Skeletal muscle satellite cell (primary cell): Measurements from ENCODE around the gene TAC3.

- CAGE, long polyA plus RNA, result no peak
These were observed 11.0 kb downstream of the PTGES3 start for GRCh38 chr12:56676940-56677632.

DNA sequence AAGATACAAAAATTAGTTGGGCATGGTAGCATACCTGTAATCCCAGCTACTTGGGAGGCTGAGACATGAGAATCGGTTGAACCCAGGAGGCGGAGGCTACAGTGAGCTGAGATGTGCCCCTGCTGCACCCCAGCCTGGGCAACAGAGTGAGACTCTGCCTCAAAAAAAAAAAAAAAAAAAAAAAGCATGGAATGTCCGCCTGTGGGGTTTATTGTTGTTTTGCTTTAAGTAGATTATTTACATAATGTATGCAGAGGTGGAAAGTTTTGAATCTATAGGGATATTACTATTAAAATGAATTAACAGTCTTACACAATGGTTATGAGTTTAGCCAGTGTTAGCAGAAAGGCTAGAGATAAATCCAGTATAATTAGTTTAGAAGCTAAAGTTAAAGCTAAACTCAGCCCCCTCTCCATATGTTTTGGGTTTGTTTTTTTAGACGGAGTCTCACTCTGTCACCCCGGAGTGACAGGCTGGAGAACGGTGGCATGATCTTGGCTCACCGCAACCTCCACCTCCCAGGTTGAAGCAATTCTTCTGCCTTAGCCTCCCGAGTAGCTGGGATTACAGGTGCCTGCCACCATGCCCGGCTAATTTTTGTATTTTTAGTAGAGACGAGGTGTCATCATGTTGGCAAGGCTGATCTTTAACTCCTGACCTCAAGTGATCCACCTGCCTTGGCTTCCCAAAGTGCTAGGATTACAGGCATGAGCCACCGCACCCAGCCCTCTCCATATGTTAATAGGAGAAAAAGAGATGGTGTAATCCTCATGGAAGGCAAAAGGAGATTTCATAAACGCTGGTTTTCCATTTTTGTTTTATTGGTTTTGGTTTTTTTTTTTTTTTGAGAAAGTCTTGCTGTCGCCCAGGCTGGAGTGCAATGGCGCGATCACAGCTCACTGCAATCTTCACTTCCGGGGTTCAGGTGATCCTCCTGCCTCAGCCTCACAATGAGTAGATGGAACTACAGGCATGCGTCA, 8.5 kb downstream of the PTGES3 start:
- CAGE, long polyA plus RNA, result no peak

- CAGE, long polyA plus RNA, result no peak
These were observed 603 bp upstream of the NACA start for GRCh38 chr12:56725759-56726045.

DNA sequence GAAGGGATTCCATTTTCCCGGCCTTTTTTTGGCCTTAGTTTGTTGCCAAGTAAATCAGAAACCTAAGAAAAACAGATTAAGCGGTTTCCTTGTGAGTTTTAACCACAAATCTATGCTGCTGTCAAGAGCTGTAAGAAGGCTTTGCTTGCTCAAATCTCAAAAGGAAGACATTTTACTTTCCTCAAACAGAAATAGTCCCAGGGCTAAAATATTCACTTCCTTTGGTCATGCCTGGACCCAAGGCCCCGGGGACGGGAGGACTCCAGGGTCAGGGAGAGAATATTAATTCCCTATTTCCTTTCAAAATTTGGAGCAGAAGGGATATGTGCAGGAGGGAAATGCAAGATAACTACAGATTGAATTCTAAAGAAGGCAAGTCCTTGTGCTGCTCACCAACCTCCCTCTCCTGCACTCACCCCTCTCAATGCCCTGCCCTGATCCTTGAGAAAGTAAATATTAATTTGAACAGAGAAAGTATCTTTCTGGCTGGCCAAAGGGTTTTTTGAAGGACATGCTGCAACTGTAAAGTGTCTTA, 75.7 kb downstream of the HSD17B6 start:
- CAGE, long polyA plus RNA, result no peak

GRCh38 chr12:57016235-57016793, at the start of gene TAC3:
Gene TAC3, minus strand, starts transcription at chr12:57016529.
- CAGE, long polyA plus RNA, result no peak

GRCh38 chr12:57026886-57027612, 10.7 kb upstream of the TAC3 start:
- CAGE, long polyA plus RNA, result no peak

GRCh38 chr12:57042996-57043506, 6.9 kb downstream of the MYO1A start:
- CAGE, long polyA plus RNA, result no peak

DNA sequence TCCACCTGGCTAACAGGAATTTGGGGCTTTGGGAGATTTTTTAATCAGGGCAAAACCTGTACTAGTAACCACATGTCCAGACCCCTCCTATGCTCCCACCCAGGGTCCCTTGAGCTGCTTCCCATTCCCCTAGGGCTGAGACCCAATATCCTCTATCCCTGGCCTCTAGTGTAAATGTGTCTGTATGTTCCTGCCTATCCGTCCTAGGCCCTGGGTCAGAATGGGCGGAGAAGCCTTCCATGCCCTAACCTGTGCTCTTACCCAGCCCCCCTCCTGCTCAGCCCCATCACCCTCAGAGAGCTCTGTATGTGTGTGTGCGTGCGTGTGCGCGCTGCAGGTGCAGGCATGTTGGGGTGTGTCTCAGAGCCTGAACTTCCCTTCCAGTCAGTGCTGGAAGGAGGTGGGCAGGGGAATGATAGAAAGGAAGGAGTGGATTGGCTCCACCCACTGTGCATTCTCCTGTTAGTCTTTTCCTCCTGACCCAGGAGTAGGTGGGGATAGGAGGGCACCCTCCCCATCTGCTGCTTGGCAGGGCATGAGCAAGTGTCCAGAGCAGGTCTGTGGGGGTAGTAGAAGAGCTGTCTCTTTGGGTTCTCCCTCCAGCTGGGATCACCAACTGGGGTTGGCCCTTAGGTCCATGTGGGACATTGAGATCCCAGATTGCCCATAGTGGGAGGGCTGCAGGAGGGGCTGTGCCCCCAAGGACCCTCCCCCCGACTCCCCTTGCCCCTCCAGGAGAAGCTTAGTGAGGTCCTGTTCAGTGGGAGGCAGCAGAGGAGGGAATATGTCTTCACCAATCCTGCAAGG, 7.3 kb downstream of the NAB2 start:
- CAGE, long polyA plus RNA, result no peak

- CAGE, long polyA plus RNA, result no peak
These were observed 5.0 kb downstream of the STAT6 start for GRCh38 chr12:57105987-57106785.

- CAGE, long polyA plus RNA, result no peak
These were observed 1.1 kb downstream of the LRP1 start for GRCh38 chr12:57129236-57129940.

- CAGE, long polyA plus RNA, result no peak
These were observed 20.4 kb downstream of the LRP1 start for GRCh38 chr12:57148647-57149137.

GRCh38 chr12:57167782-57168379, 39.6 kb downstream of the LRP1 start:
- CAGE, long polyA plus RNA, result no peak

DNA sequence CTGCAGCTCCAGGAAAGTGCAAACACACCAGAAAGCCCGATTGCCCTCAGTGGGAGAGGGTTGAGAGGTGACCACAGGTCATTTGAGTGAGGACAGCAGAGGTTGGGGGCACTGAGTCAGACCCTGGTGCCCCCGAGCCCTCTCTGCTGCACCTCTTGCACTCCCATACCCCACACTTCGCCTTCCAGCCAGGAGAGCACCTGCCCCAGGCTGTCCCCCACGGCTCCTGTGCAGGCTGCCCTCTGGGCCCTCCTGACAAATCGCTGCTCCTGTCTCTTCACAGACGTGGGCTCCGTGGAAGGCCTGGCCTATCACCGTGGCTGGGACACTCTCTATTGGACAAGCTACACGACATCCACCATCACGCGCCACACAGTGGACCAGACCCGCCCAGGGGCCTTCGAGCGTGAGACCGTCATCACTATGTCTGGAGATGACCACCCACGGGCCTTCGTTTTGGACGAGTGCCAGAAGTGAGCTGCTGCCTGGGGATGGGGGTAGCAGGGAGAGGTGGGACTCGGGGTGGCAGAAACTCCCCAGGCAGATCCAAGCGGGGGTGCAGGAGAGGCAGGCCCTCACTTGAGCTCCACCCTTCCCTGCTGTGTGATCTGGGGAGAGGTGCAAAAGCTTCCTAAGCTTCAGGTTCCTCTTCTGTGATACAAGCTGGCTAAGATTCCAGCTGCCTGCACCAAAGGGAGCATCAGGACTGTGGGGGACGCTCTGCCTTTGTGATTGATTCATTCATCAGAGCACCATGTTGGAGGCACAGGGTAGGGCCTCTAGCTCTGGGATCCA, 29.4 kb upstream of the NXPH4 start:
- CAGE, long polyA plus RNA, result no peak

DNA sequence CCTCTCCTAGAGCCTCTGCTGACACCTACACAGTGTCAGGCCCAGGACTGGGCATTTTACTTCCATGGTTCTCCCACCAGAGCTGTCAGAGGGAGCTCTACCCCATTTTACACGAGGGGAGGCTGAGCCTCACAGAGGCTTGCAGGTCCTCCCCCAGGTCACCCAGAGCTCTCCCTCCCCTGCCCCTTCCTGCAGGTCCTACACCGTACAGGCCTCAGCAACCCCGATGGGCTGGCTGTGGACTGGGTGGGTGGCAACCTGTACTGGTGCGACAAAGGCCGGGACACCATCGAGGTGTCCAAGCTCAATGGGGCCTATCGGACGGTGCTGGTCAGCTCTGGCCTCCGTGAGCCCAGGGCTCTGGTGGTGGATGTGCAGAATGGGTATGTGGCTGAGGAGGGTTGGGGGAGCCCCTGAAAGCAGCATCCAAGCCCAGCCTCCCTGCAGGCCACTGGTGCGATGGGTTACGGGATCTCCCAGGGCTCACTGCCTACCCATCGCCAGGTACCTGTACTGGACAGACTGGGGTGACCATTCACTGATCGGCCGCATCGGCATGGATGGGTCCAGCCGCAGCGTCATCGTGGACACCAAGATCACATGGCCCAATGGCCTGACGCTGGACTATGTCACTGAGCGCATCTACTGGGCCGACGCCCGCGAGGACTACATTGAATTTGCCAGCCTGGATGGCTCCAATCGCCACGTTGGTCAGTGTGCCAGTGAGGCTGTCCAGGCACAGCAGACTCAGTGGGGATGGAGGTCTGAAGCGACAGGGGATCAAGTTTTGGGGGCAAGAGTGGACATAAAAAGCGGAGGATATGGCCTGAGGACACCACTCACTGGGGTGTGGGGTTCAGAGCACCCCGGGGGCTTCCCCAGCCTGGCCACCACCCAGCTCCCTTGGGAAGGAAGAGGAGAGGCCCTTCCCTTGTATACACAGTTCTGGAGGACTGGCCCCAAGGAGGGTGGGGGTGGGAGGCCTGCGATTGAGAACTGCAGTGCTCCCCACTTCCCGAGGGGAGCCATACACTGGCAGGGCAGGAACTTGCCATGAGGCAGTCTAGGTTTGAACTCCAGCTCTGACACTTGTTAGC, 18.3 kb upstream of the NXPH4 start:
- CAGE, long polyA plus RNA, result no peak

DNA sequence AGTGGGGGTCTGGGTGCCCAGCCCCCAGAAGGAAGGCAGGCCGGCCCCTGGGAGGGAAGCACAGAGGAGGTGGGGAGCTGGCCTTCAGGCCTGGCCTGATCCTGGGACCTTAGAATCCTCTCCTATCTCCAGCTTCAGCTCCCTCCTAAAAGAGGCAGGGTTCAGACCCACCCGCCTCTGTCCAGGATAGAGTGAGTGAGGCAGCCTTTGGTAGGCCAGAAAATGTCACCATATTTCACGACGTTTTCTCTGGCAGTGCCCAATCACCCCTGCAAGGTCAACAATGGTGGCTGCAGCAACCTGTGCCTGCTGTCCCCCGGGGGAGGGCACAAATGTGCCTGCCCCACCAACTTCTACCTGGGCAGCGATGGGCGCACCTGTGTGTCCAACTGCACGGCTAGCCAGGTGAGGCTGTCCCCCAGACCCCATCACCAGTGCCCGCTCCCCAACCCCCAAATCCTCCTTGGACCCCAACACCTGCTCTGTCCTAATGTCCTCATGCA, 16.9 kb upstream of the NXPH4 start:
- CAGE, long polyA plus RNA, result no peak

DNA sequence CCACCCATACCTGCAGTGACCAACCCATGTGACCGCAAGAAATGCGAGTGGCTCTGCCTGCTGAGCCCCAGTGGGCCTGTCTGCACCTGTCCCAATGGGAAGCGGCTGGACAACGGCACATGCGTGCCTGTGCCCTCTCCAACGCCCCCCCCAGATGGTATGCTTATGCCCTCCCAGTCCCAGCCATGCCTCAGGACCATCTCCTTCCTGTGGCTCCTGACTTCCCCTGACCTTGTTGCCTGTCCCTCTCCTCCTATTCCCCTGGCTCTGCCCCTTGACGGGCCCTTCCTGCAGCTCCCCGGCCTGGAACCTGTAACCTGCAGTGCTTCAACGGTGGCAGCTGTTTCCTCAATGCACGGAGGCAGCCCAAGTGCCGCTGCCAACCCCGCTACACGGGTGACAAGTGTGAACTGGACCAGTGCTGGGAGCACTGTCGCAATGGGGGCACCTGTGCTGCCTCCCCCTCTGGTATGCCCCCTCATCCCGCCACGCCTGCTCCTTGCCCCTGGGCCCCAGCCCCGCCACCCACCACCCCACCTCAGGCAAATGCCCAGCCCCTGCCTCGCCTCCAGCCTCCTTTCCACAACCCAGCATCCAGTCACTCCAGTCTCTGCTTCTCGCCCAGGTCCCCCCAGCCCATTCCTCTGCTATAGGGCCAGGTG, 6.5 kb upstream of the NXPH4 start:
- CAGE, long polyA plus RNA, result no peak

DNA sequence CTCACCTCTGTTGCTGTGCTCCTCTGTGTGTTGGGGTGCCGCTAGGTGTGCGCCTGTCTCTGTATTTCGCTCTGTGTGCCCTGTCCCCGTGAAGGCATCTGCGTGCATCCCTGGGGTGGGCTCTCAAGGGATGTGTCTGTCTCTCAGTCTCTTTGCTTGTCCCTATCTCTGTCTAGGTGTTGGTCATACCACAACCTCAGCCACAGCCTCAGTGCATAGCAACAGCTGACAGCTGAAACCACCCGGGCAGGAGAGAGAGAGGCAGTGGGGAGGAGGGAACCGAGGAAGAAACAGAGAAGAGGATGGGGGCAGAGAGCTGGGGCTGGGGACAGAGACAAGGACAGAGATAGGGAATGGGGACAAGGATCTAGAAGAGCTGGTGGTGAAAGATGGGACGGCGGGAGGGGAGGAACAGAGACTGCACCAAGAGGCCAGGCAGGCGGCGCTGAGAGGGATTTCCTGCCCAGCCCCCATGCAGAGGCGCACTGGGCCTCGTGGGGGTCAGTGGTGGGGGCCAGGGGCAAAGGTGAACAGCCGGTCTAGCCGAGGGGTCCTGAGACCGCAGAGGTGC, 850 bp upstream of the NXPH4 start:
- CAGE, long polyA plus RNA, result no peak

- CAGE, long polyA plus RNA, result no peak
These were observed 489 bp upstream of the SHMT2 start for GRCh38 chr12:57229042-57229402.

- CAGE, long polyA plus RNA, result no peak
These were observed 2.2 kb downstream of the SHMT2 start for GRCh38 chr12:57231507-57232316.

- CAGE, long polyA plus RNA, result no peak
These were observed 88.8 kb downstream of the R3HDM2 start for GRCh38 chr12:57341625-57342912.